Fibroblast of the aortic adventitia (primary cell): Measurements from ENCODE around the genes TIMM17A, RNPEP and KLHL12.

DNA sequence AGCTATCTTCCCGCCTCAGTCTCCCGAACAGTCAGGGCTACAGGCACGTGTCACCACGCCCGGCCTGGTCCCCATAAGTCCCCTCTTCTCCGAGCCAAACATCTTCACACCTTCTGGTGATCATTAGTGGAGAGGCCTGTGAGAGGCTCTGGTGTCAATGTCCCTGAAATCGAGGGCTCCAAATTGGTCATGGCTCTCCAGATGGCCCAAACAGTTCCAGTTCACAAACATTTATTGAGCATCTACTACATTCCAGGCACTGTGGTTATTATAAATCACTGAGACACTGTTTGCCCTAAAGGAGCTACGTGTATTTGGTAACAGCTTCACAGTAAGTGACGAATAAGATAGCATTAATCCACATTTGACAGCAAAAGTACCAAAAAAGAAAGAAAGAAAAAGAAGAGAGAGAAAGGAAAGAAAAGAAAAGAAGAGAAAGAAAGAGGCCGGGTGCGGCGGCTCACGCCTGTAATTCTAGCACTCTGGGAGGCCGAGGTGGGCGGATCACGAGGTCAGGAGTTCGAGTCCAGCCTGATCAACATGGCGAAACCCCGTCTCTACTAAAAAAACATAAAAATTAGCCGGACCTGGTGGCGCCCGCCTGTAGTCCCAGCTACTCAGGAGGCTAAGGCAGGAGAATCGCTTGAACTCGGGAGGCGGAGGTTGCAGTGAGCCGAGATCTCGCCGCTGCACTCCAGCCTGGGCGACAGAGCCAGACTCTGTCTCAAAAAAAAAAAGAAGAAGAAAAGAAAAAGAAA lies 759 bp upstream of the TIMM17A start:
- CAGE, long polyA plus RNA, result no peak

GRCh38 chr1:201955123-201955610 lies at the start of gene TIMM17A:
TSS of gene TIMM17A (plus strand) at chr1:201955503.
- CAGE, long polyA plus RNA, result no peak

- CAGE, long polyA plus RNA, result no peak
Measured at GRCh38 chr1:201982433-201982824, at the start of gene RNPEP. TSS of gene RNPEP (plus strand) at chr1:201982648.

DNA sequence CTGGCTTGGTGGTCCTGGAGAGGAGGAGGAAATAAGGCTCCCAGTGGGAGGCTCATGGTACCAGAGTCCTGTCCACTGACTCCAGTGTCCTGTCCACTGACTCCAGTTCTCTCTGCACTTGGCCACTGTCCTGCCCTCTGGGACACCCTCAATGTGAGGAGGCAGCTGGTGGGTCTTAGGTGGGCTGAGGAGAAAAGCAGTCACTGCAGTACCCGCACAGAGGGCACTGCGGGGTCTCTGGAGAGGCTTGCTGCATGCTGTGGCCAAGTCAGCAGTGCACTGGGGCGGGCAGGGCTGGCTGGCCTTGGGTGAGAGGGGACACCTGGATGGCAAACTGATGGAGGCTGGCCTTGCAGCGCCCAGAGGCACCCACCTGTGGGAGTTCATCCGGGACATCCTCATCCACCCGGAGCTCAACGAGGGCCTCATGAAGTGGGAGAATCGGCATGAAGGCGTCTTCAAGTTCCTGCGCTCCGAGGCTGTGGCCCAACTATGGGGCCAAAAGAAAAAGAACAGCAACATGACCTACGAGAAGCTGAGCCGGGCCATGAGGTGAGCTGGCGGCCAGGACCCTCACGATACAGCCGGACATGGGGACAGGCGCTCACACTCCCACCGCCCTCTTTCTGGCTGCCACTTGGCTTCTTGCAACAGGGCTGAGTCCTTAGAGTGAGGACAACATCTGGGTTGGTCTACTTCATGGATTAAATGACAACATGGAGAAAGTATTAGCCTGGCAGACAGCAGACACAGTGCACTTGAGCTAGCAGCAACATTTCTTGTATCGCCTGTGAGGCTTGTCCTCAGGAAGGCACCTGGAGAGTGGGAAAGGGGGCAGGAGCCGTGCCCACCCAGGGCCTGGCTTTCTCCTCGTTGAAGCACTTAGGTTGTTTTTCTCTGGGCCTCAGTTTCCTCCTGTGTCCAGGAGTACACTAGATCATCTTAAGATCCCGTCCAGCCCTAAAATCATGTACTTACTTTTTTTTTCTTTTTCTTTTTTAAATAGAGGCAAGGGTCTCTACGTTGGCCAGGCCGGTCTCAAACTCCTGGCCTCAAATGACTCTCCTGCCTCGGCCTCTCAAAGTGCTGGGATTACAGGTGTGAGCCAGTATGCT lies 3.4 kb downstream of the ELF3 start:
- CAGE, long polyA plus RNA, result no peak

DNA sequence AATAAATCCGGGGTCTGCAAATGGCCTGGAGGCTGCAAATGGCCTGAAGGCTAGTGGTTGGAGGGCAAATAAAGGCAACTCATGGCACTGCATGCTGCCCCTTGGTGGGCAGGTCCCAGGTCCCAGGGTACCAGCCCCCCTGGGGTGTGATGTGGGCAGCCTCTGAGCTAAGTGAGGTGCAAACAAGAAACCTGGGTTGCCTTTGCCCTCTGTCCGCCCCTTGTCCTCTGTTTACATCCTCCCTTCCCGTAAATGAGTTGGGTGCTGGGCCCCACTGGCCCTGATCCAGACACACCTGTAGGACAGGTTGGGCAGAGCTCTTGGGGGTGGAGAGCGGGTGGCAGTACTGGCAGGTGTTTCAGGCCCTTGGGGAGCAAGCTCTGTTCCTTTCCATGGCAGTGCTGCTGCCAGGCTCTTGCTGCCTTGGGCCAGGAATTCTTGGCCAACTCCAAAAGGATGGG lies 35.8 kb downstream of the ELF3 start:
- CAGE, long polyA plus RNA, result no peak

DNA sequence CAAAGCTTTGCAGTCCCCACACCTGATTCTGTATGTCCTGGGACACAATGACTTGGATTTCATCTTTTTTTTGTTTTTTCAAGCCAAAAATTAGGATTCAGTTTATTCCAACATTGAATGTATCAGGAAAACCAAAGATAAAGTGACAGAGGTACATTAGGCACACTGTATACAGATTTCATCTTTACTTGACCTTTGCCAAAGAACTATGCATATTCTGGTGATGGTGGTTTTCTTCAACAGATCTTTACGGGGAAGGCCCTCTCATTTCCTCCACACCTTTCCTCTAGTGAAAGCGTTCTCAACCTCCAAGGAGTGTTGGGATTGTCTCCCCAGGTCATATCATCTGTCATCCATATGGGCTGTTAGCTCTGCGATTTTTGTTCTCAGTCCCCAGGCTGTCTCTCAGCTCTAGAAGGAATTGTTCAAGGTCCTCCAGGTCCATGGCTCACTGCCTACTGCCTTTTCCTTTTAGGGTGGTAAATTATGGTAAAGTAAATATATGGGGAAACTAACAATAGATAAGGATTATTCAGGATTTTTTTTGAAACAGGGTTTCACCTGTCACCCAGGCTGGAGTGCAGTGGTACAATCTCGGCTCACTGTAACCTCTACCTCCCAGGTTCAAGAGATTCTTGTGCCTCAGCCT lies 37.5 kb downstream of the ELF3 start:
- CAGE, long polyA plus RNA, result no peak

GRCh38 chr1:202133648-202134220 lies 10.8 kb downstream of the ARL8A start:
- CAGE, long polyA plus RNA, result no peak

- CAGE, long polyA plus RNA, result no peak
Measured at GRCh38 chr1:202150672-202150994, 6.1 kb upstream of the ARL8A start.

DNA sequence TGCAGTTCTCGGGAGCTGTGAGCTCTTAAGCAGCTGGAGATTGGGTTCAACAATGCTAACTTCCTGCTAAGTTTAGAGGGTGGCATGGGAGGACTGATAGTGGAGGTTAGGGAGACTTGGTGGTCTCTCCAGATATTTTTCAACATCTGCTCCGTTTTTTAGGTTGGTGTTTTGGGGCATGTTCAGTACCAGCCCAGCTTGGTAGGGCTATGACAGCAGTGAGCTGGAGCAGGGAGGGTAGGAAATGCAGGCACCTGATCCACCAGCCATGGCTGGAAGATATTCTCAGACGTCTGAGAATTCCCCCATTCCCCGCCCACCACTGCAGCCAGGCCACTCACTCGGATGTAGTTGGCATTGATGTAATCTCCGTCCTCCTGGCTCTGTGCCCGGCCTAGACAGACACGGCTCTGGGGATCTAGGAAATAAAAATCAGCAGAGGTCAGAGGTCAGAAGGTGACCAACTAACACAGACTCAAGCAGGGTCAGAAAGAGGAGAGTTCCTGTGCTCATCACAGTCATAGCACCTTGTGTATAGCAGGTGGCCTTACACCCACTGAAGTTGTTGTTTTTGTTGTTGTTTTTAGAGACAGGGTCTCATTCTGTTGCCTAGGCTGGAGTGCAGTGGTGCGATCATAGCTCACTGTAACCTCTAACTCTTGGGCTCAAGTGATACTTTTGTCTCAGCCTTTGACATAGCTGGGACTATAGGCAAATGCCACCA lies 5.0 kb downstream of the PTPN7 start:
- CAGE, long polyA plus RNA, result no peak

GRCh38 chr1:202349391-202349609 lies 801 bp downstream of the PPP1R12B start:
- CAGE, long polyA plus RNA, result no peak

- CAGE, long polyA plus RNA, result no peak
Measured at GRCh38 chr1:202565997-202566806, 144.1 kb downstream of the SYT2 start.

DNA sequence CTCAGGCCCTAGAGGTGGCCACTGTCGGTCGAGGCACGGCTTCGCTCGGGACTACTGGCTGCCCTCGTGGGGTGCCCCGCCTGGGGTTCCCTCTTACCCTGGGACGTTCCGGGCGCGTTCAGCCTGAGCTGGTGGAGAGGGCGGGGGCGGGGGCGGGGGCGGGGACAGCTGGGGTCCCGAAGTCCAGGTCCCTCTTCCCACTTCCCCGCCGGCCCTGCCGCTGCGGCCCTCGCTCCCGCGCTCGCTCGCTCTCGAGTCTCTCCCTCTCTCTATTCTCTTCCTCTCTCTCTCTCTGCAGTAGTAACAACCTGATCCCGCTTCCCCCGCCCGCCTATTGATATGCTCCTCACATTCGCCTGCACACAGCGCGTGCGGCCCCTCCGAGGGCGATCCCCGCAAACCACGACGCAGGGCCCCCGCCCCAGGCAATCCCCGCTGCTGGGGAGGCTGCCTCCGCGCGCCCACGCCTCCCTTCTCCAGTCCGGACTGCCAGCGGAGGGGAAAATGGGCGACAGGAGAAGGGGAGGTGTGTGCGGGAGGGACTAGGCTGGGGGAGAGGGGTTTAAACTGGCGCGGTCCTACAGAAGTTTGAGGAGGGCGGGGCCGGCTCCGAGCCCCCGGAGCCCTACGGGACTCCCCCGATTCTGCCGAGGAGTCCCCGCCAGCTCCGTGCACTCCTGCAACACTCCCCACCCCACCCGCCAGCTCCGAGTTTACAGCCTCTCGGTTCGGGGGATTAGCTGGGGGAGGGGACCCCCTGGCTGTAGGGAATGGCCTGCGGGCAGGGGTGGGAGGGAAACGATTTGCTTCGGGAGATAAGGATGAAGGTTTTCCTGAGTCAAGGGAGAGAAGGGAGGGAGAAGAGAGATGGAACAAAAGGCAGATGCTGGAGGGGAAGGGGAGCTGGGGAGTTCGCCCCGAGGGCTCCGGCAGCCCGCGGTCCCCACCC lies 66.8 kb downstream of the SYT2 start:
- CAGE, long polyA plus RNA, result no peak

DNA sequence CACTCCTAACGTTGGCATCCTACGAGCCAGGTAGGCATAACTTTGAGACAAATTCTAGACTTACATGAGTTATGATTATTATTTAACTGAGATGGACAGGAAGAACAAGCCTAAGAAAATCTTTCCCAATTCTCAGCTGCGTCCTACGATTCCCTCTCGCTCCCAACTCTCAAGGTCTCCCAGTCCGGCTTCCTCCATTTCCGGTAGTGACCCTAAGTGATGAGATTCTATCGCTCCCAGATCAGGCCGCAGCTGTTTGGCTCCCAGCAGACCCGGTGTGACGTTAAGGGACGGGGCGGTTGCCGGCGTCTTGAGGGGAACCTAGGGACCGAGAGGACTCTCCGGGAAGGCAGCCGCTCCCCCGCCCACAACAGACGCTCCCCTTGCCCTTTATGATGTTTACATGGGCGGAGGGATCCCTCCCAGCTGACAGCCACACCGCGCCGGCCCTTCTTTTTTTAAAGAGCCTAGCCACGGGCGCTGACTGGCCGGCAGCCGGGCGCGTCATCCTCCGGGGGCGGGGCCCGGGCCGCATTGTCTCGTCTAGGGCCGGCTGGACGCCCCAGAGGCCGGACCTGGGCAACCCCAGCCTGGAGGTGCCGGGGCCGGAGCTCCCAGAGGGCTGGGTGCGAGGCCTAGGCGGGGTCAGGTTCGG lies 2.3 kb upstream of the KDM5B start:
- CAGE, long polyA plus RNA, result no peak

GRCh38 chr1:202811827-202812271 lies 3.6 kb upstream of the KDM5B start:
- CAGE, long polyA plus RNA, result no peak

DNA sequence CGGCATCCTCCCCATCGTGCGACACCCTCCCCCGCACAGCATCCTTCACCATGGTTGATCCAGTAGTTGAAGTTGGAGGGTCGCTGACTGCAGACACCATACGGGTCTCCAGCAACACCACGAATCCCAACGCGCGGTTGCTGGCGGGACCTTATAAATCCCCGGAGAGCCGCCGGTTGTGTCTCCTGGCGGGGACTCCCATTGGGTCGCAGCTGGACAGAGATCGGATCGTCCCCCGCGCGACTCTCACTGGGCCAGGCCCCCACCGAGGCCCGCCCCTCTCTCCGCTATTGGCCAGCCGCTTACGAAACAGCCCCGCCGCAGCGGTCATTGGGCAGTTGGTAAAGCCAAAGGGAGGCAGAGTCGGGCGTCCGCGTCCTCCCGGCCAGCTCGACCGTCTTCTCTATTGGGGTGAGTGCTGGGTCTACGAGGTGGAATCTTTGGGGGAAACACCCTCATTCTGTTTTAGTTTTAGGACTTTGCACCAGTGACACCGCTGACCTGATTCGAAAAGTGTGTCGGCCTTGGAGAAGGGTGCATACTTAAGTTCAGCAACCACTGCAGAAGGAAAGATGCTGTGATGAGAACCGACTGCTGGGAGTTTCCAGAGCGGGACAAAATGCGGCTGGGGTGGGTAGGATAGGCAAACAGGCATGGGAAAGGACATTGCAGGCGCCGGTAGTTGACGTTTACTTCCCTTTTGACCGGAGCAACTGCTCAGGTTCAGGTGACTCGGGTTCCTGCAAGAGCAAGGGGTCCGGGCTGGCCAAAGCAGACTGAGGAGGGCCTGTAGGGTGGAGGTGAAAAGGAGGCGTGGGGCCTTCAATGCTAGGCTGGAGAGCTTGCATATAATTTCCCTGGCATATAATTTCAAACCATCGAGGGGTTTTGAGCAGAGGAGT lies 27.3 kb downstream of the RABIF start:
- CAGE, long polyA plus RNA, result no peak

- CAGE, long polyA plus RNA, result no peak
Measured at GRCh38 chr1:202865304-202865692, 23.7 kb downstream of the RABIF start.

GRCh38 chr1:202891862-202892506 lies 3.0 kb upstream of the RABIF start:
- CAGE, long polyA plus RNA, result no peak

DNA sequence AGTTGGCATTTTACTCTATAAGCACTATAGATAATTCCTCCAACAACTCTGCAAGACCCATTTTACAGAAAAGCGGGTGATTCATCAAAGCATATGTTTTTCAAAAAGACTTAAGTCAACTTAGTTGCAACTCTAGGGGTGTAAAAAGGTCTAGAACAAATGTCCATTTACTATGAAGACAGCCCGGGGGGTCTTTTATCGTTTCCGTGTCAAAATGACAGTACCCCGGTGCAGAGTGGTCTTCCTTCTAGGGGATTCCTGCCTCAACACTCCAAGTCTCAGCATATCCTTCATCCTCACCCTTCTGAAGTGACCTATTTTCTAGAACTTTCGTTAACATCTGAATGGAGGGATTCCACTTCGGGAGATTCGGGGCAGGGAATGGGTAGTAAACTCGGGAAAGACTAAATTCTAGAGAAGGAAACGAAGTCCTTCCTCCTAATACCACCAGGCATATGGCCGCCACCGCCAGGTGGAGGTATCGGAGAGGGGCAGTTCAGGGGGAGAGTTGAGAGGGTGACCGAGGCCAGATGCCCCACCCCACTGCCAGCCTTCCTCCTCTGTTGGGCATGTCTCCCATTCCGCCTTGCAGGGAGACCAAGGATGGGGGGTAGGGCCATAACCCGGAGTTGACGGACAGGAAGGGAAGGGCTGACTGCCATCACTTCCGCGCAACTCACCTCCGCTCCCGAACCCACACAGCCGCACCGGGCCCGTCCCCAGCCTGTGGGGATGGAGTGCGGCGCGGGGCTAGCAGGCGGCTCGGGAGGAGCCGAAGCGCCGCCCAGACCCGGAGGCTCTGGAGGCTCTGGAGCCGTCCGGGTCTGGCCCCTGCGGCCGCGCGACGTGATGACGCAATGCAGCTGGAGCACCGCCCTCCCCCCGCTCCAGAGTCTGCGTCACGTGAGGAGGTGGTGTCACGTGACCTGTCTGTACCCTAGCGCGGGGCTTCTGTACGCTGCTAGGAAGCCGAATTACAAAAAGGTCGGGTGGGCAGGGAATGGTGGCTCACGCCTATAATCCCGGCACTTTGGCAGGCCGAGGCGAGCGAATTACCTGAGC lies at the start of gene KLHL12:
KLHL12 (minus strand) TSS at position 826 of the 1,062 bp plus-strand sequence.
- CAGE, long polyA plus RNA, result no peak

GRCh38 chr1:202950948-202951212 lies 7.2 kb downstream of the ADIPOR1 start:
- CAGE, long polyA plus RNA, result no peak

DNA sequence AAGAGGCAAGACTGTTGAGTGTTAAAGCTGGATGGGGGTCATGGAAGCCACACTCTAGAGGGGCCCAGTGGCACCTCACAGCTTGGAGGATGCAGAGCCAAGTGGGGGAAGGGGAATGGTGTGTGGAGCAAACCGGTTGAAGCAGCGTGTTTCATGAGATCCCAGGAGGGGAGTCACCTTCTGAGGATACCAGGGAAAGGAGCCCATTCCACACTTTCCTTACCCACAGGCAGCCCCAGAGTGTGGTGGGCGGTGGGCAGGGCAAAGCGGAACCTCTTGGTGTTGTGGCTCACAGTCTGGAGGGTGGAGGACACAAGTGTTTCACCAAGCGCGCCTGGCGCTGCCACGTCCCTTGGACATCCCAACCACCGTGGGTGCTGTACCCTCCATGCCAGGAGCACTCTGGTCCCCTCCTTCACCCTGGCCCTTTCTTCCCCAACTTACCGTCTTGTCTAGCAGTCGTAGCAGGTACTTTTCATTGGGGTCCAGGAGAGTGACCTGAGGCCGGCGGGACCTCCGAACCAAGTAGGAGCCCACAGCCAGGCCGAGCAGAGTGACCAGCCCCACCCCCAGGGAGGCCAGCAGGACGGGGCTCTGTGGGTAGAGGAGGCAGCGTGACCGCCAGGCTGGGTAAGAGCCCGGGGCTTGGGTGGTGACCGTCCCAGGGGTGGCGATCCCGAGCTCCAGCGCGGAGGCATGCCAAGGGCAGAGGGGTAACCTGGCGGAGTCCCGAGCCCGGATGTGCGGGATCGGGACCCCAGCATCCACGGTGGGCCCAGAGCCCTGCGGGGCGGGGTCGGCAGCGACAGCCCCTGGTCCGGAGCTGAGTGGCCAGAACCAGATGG lies 530 bp downstream of the CYB5R1 start:
- CAGE, long polyA plus RNA, result no peak